M059J (cell line): ENCODE measurements around a stretch of chr17.

DNA sequence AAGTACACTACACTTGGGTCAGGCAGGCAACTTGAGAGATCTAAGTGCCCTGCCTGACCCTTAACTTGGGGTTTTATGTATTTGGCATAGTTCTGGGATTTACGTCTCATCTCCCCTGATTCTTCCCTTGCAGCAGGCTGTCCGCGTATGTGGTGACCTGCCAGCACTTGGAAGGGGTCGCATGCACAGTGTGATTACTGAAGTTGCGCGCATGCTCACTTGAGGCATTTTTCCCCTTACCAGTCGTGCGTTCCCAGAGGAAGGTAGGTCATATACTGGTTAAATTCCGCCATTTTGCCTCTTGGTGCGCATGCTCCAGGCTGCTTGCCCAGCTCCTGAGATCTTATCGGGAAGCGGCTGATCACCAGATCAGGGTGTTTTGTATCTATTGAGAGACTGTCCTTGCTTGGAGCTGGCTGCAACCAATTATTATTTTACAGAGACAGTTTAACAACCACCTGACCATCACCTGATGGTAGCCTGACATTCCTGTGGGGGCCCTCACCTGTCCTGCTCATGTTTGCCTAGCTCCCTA lies 56.5 kb upstream of the TEX2 start:
- RAMPAGE, long total RNA = no peak

GRCh38 chr17:64329528-64330085 lies 61.1 kb downstream of the PECAM1 start:
- RAMPAGE, long total RNA = no peak

DNA sequence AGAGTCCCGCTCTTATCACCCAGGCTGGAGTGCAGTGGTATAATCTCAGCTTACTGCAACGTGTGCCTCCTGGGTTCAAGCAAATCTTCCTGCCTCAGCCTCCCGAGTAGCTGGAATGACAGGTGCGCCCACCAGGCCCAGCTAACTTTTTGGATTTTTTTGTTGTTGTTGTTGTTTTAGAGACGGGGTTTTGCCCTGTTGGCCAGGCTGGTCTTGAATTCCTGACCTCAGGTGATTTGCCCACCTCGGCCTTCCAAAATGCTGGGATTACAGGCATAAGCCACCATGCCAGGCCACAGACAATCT lies 34.2 kb downstream of the PECAM1 start:
- RAMPAGE, long total RNA = no peak

- RAMPAGE, long total RNA = no peak
Observed at GRCh38 chr17:64356803-64357634, 33.6 kb downstream of the PECAM1 start.

- RAMPAGE, long total RNA = no peak
Observed at GRCh38 chr17:64384381-64384813, 6.3 kb downstream of the PECAM1 start.

DNA sequence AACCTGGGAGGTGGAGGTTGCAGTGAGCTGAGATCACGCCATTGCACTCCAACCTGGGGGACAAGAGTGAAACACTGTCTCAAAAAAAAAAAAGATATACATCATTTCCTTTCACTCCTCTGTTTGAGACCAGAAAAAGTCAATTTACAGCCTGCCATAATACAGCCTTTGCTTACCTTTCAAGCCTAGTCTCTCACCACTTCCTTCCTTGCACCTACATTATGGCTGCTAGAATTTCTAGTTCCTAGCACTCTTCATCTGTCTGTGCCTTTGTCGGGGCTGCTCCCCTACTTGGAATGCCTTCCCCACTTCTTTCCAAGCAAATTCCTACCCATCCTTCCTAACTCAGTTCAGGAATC lies 2.8 kb upstream of the PECAM1 start:
- RAMPAGE, long total RNA = no peak

GRCh38 chr17:64504404-64505088 lies 1.5 kb downstream of the DDX5 start:
- RAMPAGE, long total RNA = no peak

DNA sequence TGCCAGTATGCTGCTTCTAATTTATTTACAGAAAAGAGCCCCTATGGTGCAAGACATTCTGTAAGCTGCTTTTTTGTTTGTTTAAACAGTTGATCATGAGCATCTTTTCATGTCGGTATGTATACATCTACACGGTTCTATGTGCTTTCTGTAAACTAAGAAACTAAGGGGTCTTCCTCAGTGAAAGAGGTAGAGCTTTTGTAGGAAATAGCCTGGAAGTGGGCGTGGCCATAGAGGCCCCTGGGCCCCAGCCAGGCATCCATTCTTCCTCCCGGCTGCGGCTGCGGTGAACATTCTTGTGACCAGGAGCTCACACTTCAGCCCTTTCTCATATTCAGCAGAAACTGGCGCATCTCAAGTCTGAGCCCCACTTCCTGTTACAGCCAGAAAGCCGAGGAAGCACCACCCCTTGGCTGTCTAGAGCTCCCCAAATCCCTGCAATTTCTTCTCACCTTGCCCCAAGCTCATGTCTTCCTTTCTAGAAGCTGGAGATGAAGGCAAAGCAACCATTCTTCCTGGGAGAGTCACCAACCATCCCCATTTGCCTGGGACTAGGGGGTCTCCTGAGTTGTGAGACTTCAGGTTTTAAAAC lies 46.9 kb upstream of the SMURF2 start:
- RAMPAGE, long total RNA = no peak

- RAMPAGE, long total RNA = no peak
Observed at GRCh38 chr17:64709476-64709868, 47.4 kb upstream of the SMURF2 start.

- RAMPAGE, long total RNA = no peak
Observed at GRCh38 chr17:64836055-64836320, 83.3 kb downstream of the LRRC37A3 start.

DNA sequence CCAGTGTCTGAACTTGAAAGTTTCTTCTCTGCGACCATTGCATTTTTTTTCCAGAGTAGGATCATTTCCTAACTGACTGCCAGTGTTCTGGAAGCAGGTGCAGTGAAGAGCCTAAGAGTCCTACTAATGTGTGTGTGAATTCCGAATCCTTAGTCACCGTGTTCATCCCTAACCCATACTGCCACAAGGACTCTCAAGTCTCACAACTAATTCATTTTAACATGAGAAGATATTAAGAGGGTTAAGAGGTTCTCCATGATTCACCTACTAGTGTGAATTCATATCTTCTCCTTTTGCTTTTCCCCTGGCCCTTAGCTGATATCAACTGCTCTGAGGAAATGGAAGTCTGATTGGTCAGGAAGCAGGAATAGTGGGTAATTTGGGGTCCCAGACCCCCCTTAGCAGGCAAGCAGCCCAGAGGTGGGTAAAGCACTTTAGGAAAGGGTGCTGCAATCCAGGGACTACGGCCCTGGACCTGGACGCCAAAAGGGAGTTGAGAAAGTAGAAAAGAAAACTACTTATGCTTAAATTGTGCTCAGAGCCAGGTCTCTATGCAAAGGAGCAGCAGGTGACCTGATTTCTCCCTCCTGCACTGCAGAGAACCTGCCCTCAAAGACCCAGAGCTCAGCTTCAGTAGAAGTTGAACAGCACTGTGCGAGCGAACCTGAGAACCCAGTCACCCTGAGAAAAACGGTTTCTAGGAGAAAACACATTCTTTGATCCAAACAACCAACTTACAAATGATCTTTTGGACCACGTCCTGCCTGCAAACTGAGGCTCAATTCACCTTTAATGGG lies 65.3 kb upstream of the LRRC37A3 start:
- RAMPAGE, long total RNA = no peak

DNA sequence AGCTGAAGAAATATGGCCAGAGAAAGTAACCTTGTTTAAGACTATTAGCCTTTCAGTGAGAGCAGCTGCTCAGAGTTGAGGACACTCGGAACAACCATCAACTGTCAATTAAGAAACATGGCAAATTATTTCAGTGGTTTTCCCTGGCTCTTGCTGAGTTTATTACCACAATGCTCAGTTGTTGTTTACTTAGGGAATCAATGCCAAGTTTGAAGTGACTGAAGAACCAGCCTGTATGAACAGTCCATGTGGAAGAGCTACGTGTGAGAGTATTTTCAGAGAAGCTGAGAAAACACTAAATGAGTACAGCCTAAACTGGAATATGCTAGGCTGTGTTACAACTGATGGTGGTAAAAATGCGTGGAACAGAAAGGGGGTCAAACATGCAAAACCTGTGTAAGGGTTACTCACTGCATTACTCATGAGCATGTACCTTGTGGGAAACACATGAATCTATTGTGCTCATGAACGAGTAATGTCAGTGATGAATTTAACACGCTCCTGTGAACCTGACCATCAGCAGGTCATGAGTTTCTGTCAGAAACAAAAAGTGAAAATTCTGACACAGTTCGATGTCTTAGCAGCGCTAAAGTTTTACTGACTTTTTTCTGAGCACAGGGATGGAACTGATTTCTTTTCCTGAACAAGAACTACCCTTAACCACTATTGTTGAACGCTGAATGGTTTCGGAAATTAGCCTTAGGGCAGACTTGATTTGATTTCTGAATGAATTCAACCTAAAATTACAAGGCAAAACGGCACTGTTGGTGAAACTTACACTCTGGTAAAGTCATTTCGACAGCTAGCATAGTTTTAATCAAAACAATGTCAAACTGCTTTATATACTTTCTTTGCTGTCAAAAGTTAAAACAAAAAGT lies 33.5 kb downstream of the GNA13 start:
- RAMPAGE, long total RNA = no peak

GRCh38 chr17:65042943-65043446 lies 13.5 kb downstream of the GNA13 start:
- RAMPAGE, long total RNA = no peak

- RAMPAGE, long total RNA = no peak
Observed at GRCh38 chr17:65374828-65375297, 186.6 kb downstream of the AXIN2 start.

DNA sequence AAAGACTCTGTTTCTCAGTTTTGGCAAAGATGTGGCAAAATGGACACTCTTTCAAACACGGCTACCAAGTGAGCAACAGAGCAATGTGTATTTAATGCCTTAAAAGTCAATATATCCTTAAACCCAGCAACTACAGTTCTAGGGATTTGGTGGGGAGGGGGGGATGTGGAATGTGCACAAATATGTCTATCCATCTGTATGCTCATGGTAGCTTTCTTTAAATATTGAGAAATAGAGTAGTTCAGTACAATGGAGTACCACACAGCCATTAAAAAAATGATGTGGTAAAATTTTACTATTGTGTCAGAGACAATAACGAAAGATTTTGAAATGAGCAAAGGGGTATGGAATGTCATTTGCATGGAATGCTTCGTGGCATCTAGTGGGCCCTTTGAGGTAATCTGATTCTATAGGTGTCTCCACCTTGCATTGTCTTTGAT lies 108.1 kb downstream of the AXIN2 start:
- RAMPAGE, long total RNA = no peak

DNA sequence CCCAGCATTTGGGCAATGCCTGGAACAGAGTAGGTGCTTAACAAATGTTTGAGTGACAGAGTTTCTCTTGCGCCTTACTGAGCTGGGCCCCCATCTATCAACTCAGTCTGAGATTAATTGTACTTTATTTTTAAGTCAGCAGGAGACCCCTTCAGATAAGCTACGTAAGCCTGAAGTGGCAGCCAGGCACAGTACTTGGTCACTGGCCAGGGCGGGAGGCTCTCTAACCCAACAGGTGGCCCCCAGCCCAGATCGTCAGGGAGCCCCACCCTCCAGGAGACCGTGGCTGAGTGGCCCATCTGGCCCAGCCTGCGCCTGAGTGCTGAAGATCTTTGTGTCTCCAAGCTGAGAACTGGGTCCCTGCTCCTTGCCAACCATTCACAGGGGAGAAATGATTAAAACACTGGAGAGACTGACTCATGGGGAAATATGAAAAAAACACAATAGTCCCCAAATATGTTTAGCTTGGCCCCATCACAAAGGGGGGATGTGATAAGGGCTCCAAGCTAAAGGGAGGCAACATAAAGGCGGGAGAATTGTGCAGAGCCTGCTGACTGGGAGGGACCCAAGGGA lies 75.6 kb downstream of the AXIN2 start:
- RAMPAGE, long total RNA = no peak

GRCh38 chr17:65495150-65495578 lies 66.3 kb downstream of the AXIN2 start:
- RAMPAGE, long total RNA = no peak

DNA sequence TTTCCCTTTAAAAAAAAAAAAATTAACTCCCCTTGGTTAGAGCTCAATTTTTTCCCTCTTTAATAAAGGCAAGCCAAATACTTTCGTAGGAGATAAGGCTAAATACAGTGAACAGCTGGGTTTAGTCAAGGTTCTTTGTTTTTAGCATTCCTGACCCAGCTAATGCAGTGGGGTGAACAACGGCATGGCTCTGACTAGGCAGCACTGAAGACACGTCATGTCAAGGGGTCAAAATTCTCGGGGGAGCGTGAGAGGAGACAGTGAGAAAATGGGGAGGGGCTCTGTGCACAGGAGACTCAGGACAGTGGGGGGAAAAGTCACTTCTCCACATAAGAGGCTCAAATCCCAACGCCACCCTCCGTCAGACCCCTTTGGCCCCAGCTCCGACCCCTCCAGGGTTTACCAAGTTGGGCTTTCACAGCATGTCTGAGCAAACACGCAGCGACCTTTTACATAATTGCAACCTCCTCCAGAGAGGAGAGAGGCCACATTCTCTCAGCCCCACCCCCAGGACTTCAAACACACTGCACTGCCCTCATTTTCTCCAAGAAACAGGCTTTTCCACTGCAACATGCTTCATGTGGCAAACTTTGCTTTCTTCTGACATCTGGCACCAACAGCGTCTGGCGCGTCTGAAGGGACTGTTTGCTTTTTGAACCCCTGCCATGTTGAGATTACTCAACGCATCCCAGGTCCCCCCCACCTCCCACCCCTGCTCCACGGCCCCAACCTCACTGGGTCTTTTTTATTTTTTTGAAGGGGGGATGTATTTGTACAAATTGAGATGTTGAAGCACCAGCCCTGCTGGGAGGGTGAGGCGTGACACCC lies 30.0 kb downstream of the AXIN2 start:
- RAMPAGE, long total RNA = no peak

DNA sequence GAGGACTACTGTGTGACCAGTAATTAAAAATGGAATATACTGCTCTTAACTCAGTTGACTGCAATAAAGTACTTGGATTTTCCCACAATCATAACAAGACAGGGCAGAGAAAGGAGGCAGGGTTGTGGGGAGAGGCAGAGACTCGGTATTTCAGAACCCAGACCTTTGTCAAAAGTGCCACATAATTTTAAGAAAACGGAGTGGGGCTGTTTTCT lies 7.9 kb downstream of the AXIN2 start:
- RAMPAGE, long total RNA = no peak

GRCh38 chr17:65561729-65562431 lies 432 bp upstream of the AXIN2 start:
- RAMPAGE, long total RNA = no peak